Mesenchymal stem cell of Wharton's jelly (primary cell): Measurements from ENCODE around the genes KIF3B, NOL4L and BPIFB1.

GRCh38 chr20:32193176-32194030 lies 14.1 kb downstream of the PLAGL2 start:
- CAGE, long polyA plus RNA = no peak

DNA sequence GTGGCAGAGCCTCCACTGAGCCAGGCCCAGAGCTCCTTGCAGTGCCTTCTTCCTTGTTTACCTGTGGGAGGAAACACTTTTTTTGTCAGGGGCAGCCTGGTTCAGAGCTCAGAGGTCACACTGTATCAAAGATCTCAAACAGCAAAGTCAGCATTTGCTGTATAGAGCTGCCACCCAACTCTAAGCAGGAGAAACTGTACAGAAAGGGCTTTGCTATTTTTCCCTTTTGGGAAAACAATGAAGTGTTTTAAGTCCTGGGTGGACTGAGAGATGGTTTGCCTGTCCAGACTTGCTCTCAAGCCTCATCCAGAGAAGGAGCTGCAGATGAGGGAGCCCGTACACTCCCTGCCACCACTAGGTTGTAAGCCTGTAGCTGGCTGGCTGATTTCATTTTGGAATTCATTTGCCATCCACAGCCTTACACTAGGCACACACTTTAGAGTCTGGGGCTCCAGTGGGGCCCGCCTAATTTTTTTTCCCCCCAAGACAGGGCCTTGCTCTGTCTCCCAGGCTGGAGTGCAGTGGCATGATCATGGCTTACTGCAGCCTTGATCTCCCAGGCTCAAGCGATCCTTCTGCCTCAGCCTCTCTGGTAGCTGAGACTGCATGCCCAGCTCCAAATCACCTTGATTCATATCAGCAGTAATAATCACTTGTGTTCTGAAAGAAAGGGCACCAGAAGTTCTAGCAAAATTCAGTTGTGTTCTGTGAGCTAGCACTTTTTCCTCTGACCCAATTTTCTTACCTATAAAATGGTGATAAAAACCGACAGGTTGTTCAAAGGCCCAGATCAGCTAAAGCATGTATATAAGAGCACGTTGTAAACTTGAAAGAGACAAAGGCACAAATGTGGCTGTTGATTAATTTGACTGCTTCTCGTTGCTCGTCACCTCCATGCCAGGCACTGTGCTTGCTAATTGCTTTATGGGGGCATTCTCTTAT lies 28.5 kb downstream of the POFUT1 start:
- CAGE, long polyA plus RNA = no peak

DNA sequence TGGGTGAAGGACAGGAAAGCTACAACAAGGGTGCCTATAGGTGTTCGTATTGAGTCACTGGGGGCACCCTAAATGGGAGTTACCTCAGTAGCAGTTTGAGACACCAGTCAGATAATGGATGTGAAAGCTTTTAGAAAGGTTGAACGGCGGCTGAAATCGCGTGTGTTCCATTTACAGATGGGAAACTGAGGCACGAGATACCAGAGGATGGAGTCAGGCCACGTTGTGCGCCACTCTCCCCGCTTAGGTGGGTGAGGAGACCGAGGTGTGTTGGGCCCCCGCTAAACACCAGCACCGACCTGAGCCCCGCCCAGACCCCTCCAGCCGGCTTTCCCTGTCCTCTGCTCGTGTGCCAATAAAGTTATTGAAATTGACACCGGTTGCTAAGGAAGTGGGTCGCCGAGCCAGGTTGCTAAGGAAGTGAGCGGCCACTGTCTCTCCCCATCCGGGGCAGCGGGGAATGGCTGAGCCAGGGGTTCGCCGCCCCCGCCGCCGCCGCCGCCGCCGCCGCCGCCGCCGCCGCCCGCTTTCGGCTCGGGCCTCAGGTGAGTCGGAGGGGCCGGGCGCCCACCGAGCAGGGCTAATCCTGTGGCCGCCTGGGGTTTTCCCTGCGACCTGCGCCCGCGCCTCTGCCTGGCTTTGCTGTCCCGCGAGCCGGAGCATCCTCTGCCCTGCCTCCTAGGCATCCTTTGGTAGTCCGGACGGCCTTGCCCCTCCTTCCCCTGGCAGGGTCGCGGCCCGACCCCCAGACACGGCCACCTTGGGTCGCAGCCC lies at the start of gene KIF3B:
KIF3B (plus strand) TSS at position 431 of the 774 bp plus-strand sequence.
- CAGE, long polyA plus RNA = no peak

DNA sequence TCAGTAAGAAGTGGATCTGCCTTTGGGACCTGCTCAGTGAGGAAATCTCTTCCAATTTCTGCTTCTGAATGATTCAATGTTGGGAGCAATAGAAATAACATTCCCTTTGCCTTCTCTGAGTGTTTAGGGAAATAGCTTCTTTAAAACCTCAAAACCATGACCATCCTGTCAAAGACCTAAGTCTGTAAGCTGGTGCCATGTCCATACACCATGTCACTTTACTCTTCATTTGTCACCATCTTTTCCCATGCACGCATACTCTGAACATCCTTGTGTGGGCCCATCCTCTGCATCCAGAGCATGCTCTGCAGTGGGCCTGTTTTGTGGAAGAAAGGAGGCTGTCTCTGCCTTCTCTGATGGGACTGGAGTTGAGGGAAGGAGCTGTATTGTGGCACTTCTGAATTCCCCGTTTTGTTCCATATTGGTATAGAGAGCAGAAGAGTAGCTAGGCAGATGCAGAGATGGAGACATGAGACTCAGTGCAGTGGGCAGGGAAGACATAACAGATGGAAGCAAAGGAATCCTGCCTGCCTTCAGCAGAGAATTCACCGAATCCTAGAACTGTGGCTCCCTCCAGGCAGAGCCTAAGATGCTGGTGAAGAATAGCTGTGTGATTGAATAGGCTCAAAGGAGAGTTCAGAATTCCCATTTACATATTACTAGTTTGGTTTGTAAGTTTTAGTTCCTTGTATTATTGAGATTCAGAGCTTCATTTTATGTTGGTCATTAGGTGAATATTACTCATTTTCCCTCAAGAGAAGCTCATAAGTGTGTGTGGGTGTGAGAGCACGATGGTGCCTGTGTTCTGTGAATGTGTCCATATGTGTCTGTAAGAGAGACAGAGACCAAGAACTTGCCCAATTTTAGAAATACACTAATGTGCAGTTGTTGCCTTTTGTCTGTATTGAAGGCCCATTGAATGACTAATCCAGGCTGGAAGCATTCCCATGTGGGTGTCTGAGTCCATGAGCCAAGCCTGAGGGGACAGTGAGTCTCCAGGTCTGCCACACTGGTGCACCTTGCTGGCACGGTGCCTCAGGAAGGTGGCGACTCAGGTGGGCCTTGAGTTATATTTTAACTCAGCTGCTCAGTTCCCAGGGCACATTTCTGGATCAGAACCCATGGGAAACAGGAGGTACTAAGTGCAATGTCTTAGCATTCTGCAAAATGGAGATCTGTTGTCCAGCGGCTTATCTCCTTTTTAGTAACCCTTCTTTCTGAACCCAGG lies 25.8 kb upstream of the ASXL1 start:
- CAGE, long polyA plus RNA = no peak

DNA sequence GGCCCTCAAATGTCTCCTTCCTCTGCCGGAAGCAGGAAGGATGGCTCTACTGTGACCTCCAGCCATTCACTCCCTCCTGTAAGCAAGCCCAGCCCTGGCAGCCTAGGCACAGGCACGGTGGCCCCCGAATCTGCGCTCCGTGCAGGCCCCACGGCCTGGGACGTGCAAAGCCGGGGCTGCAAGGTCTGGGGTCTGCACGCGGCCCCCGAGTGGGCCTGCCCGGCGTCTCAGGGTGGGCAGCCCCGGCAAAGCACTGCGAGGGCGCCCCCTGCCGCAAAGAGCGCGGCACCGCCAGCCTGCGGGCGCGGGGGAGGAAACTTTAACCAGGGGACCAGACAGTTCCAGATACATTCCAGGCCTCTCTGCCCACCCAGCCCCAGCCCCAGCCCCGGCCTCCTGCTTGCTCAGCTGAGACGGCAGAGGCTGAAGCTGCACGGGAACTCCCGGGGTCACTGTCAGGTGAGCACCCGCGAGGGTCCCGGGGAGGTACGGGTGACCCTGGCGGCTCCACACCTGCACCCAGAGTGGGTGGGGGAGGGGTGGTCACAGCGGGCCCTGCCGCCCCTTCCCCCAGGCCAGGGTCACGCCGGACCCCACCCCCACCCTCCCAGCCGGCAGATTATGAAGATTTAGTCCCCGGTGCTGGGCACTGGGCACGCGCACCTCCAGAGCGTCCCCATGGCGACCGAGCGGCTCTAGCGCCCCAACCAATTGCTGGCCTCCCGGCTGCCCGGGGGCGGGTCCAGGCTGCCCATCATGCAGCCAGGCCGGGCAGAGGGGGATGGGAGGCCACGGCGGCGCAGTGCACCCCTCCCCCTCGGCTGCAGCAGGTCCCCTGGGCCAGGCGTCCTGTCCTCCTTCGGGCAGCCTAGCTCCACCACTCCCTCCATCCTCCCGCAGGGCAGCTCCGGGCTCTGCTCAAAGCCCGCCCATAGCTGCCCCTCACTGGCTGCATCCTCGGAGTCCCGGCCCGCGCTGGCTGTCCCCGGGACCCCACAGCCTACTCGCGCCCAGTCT lies 99.0 kb downstream of the ASXL1 start:
- CAGE, long polyA plus RNA = no peak

- CAGE, long polyA plus RNA = no peak
Measured at GRCh38 chr20:32463497-32464702, 105.8 kb downstream of the ASXL1 start.

DNA sequence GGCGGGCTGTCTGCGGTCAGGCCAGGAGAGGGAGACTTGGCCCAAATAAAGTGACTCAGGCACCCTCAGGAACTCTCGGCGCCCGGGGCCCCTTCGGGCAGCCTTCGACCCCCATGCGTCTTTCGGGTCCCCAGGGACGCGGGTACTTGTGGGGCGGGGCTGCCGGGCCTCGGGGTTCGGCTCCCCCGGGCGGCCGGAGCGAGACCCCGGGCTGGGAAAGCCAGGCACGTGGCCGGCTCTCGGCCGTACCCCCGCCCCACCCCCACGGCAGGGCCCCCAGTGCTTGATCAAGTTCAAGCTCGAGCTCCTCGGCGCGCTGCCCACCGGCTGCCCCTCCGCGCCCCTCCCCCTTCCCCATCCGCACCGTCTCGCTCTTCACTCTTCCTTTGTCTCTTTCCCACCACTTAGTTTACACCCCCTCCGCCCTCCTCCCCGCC lies 101.1 kb downstream of the NOL4L start:
- CAGE, long polyA plus RNA = no peak

DNA sequence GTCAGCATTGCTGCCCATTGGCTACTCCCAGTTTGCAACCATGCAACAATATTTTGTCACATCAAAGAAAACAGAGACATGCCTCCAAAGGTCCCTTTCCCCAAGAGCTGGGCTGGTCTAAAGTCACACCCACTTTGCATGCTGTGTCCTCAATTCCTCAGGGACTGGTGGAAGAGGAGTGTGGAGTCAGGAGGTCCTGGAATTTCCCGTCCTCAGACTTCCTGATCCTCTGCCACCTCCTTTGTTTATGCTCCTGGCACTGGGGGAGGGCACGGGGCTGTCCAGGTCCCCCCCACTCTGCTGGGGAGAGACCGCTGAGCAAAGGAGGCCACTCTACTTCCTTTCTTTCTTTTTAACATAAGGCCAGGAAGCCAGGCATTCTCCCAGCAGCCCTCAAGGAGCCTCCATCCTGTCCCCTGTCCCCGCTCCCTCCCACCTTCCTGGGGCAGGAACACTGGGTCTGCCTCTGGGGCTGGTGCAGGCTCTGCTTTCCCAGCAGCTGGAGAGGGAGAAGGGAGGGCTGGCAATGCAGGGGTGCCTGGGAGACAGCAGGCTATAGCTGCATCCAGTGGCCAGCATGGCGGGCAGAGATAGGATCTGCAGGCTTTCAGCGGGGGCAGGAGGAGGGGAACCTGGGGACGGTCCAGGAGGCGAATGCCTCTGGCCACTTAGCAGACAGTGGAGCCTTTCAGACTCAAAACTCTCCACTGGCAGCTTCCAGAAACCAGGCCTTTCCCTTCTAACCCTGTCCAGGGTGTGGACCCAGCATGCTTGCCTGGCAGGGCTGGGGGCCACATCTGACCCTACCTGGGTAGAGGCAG lies 68.1 kb downstream of the NOL4L start:
- CAGE, long polyA plus RNA = no peak

DNA sequence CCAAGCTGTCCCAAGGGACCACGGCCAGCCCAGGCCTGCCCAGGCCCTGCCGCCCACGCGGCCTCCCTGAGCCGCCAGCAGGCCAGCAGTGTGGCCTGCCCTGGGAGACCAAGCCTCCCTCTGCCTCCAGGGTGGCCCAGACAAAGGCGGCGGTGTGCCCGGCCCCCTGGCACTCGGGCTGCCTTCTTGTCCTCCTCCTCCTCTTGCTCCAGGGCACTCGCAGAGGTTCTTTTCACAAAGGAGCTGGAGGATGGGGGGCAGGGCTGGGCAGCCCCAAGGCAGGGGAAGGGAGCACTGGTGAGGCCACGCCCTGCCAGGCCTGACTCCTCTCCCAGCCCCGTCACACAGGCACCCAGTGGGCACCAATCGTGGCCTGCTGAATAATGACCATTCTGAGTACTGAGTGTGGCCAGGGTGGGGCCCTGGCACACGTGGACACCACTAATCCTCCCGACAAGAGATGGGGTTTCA lies 25.3 kb downstream of the NOL4L start:
- CAGE, long polyA plus RNA = no peak

DNA sequence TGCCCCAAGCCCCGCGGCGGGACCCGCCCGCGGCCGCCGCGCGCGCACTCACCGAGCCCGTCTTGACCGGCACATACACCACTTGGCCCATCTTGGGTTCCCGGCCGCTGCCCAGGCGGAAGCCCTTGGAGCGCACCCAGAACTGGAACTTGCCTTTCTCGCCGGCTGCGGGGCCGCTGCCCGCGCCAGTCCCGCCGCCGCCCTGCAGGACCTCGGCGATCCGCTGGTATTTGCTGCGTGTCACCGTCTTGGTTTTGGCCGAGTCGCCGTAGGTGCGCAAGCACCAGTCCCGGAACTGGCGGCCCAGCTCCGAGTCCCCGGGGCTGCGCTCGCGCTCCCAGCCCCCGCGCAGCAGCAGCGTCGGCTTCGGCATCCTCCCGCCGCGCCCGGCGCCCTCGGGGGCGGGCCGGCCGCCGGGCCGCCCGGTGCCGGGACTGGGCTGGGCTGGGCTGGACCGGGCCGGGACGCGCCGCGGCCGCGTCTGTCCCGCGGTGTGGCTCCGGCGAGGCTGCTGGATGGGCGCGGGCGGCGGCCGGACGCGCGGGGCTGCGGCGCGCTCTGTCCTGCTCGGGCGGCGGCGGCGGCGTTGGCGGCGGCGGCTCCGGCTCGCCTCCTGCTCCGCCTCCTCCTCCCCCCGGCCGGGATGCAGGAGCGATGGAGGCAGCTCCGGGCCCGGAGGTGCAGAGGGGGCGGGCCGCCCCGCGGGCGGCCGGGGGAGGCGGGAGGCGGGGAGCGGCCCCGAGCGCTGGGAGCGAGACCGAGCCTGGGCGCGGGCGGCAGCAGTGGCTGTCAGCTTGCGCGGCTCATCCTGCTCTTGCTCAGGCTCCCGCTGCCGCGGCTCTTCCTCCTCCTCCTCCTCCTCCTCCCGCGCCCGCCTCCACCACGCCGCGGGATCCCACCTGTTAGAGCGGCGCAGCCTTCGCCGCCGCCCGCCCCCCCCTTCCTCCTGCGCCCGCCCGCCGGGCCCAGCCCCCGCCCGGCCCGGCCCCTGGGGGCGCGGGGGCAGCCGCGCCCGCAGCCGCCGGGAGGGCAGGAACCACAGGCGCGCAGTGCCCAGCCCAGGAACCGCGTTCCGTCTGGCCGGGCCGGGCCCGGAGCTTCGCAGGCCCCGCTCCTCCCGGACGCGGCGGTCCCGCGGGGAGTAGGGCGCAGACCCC lies at the start of gene NOL4L:
NOL4L (minus strand) TSS at position 816 of the 1,157 bp plus-strand sequence.
- CAGE, long polyA plus RNA = no peak

- CAGE, long polyA plus RNA = no peak
Measured at GRCh38 chr20:32627061-32628366, 42.4 kb upstream of the NOL4L start.

- CAGE, long polyA plus RNA = no peak
Measured at GRCh38 chr20:32628729-32629576, 43.8 kb upstream of the NOL4L start.

GRCh38 chr20:32652785-32653262 lies 20.9 kb downstream of the C20orf203 start:
- CAGE, long polyA plus RNA = no peak

DNA sequence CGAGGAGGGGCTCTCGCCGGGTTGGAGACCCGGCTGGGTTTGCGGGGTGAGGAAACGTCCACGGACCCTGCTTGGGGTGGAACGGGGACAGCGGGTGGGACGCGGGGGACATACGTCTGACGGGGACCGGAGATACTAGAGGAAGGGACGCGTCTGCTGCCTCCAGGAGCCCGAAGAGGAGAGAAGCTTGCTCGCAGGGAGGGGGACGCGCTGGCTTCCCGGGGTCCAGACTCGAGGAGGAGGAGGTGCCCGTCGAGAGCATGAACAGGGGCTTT lies 568 bp downstream of the DNMT3B start:
- CAGE, long polyA plus RNA = no peak

DNA sequence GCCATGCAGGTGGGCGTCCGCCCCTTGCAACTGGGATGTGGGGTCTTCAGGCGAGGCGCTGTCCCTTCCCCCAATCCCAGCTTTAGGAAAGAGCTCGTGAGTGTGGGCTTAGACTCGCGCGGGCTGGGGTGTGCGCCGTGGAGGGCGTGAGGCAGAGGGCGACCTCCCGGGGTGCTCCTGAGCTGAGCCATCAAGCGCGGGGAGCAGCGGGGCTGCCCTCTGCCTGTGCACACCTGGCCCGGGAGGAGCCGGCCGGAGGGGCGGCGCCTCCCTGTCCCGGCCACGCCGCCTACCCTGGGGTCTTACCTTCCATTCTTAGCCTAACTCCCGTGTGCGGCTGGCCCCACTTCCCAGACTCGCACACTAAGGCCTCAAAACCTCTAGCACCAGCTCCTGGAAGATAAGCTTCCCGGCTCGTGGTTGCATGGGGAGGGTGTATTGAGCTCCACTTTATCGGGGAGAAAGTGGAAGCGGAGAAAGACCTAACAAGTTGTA lies 1.0 kb downstream of the DNMT3B start:
- CAGE, long polyA plus RNA = no peak

GRCh38 chr20:32851249-32851738 lies 7.4 kb upstream of the EFCAB8 start:
- CAGE, long polyA plus RNA = no peak

- CAGE, long polyA plus RNA = no peak
Measured at GRCh38 chr20:32855383-32855949, 3.3 kb upstream of the EFCAB8 start.

- CAGE, long polyA plus RNA = no peak
Measured at GRCh38 chr20:33113378-33113851, 34.0 kb downstream of the BPIFB4 start.

GRCh38 chr20:33276118-33276617 lies 6.8 kb upstream of the BPIFB1 start:
- CAGE, long polyA plus RNA = no peak

- CAGE, long polyA plus RNA = no peak
Measured at GRCh38 chr20:33282896-33283270, at the start of gene BPIFB1. Gene BPIFB1 (plus strand): TSS chr20:33283214.